Parietal lobe (tissue), 2 donors: ENCODE measurements around the genes TMEM229B and RAD51B.

DNA sequence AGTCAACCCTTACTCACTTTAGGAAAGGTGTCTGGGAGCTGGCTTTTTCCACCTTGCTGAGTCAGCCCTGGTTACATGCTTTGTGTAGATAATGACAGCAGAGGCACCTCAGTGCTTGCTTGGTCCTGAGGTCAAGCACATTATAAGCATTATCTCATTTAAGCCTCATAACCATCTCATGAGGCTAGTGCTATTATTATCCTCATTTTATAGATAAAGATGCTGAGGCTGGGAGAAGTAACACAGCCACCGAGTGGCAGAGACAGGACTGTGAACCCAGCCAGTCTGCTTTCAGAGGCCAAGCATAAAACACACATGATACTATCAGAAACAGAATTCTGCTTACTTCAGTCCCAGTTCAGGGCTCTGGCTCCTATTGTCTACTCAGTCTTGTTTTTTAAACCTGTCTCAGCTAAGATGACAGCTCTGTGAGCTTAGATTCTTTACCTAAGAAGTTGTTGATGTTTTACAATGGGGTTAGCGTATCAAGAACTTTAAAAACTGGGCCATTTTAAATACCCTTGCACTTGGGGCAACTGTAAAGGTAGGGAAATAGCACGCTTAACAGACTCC, 29.3 kb downstream of the MAX start:
- RAMPAGE, long total RNA, result no peak

DNA sequence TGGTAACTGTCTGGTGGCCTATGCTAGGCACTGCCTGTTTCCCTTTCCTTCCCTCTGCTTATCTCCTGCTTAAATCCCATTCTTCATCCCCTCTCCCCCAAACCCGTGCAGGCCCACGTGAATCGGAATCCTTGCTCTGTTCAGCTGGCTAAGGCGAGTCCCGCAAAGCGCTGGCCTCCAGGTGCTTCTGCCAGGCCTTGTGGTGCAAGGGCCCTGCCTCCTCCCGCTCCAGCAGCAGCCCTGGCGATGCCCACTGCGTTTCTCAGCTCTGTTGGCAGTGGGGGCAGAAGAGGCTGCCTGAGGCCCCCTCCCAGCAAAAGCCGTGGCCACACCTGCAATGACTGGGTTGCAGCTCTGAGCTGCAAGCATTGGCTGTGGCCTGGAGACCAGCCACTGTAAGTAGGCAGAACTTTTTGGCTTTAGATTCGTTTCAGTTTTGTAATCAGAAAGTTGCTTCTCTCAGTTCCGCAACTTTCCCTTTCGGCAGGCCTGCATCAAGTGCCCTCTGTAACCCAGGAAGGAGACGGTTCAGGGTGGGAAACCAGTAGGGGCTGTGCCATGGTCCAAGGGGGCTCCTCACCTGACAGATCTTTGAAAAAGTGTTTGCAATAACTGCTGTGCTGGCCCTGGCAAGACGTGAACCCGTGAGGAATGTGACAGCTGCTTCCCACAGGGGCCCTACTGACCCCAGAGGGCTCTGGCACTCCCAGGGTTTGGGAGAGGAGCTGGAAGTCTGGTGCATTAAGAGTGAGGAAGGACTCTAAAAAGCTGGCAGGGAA, 54.3 kb upstream of the MAX start:
- RAMPAGE, long total RNA, result no peak

GRCh38 chr14:65229524-65230597, 127.5 kb upstream of the MAX start:
- RAMPAGE, long total RNA, result no peak

DNA sequence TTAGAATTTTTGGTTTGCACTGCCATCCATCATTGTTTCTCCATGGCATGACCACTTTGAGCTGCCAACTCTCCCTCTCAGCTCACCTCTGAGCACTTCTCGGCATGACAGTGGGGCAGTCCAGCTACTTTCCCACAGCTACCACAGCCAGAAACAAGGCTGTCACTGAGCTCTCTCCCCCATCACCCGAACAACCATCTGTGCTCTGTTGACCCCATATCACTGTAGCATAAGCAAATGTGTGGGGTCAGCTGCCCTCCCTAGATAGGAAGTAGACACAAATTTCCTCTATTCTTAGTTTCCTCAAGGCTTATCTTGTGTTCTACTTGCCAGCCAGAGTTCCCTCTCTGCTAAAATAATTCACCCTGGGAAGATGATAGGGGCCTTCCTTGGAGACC, 82.6 kb upstream of the FUT8 start:
- RAMPAGE, long total RNA, result no peak

DNA sequence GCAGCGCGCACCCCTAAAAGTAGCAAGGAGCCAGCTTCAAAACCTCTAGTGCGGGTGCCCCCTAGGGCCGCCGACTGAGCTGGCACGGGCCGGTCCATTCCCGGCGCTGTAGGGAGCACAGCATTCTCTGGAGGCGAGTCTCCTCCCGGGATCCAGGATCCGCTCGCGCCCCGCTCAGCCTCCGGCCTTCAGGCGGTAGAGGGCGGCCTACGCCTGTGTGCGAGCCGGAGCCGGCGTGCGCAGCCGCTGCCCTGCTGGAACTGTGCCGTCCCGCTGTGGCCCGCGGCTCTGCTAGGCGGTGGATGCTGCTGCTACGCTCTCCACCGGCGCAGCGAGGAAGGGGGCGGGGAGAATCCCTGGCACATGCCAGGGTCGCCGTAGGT, 256 bp upstream of the FUT8 start:
- RAMPAGE, long total RNA, result no peak

DNA sequence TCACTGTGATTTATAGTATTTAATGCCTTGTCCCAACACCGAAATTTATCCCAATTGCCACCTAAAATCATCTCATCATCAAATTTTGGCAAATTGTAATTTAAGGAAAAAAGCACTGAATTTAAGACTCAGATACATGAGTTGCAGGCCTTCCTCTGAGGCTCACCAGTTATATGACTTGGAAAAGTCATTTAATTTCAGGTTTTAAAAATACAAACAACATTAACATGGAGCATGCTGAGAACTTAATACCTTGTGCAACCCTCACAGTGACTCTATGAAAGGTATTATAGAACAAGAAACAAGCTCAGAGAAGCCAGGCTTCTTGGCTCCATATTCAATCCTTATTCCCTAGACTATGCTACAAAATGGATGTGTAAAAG, 9.0 kb downstream of the CCDC196 start:
- RAMPAGE, long total RNA, result no peak

- RAMPAGE, long total RNA, result no peak
Observed at GRCh38 chr14:66587844-66588966, 80.3 kb downstream of the GPHN start.

GRCh38 chr14:67358802-67359274, 766 bp downstream of the ATP6V1D start:
- RAMPAGE, long total RNA, result no peak

DNA sequence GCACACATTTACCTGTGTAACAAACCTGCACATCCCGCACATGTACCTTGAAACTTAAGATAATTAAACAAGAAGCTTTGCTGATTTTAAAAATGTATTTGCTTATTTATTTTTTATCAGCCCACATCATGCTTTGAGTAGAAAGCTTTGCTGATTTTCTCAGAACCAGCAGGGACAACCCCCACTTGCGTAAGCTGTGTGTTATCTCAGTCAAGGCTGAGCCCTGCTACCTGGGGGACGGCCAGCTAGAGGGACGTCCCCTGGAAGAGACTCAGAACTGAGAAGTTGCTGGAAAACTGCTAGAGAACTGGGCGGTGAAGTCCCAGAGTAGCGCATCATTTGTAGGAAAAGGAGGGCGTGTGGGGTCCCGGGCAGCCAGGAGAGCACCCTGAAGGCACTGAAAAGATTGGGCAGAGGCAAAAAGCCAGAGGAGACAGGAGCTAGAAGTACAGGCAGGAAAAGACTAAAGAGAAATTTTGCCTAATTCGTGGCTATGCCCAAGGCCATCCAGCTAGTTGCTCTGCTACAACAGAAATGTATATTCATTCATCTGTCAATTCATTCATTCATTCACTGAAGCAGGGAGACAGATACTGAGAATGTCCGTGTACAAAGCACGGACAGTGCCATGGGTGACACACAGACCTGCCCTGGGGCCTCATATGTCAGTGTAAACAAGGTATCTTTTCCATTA, 4.3 kb upstream of the PLEK2 start:
- RAMPAGE, long total RNA, result no peak

DNA sequence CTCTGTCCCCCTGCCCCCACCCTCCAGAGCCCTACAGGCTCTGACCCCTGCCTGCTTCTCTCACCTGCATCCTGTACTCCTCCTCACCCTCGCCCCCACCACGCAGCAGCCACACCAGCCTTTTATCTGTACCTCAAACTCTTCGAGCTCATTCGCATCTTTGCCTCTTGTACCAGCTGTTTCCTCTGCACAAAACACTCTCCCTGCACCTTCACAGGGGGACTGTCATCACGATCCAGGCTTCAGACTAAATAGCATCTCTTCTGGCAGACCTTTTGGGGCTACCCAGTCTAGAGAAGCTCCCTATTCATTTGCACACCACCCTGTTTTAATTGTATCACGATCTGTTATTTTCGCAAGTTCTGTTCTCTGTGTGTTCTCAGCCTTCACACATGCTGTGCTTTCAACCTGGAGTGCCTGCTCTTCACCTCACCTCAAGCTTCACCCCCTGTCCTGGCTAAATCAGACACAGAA, 24.1 kb downstream of the TMEM229B start:
- RAMPAGE, long total RNA, result no peak

DNA sequence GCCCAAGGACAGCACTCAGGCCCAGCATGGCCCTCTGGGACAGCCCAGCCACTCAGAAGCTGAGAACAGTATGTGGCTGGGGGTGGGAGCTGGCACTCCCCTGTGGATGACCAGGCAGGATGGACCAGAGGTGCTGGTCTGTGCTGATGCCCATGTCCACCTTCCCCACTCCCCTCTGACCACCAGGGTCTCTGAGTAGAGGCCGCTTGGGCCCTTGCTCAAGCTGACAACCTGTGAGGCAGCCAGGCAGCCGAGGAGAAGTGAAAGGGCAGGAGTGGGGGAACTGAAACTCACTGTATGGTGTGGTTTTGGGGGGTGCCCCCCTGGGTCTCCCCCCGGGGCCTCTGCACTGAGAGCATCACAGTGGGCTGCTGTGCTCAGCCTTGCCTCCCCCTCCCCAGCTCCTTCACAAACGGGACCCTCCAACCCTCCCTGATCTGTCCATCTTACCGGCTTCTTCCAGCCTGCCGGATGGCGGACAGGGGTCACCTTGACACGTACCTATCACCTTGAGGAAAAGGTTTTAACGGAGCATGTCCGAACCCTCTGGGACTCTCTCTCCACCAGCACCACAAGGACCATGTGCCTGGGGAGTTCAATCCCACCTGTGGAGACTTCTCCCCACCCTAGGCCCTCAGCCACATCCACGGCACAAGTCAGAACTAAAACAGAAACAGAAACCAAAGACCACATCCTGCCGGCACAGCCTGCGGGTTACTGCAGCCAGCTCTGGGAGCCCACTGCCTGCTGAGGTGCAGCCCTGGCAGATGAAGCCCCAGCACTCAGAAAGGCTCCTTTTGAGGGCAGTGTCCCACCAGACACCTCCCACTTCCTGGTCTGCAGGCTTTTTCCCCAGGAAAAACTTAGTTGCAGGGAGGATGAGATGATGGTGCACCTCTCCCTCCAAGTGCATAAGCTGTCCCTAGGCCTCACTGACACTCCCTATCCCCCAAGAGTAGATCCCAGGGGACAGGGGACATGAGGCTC, at the start of gene TMEM229B:
Gene TMEM229B (minus strand): TSS at position 664 of the 987 bp plus-strand sequence.
- RAMPAGE, long total RNA, result no peak

- RAMPAGE, long total RNA, result no peak
Observed at GRCh38 chr14:67645177-67645756, 25.5 kb downstream of the ARG2 start.

DNA sequence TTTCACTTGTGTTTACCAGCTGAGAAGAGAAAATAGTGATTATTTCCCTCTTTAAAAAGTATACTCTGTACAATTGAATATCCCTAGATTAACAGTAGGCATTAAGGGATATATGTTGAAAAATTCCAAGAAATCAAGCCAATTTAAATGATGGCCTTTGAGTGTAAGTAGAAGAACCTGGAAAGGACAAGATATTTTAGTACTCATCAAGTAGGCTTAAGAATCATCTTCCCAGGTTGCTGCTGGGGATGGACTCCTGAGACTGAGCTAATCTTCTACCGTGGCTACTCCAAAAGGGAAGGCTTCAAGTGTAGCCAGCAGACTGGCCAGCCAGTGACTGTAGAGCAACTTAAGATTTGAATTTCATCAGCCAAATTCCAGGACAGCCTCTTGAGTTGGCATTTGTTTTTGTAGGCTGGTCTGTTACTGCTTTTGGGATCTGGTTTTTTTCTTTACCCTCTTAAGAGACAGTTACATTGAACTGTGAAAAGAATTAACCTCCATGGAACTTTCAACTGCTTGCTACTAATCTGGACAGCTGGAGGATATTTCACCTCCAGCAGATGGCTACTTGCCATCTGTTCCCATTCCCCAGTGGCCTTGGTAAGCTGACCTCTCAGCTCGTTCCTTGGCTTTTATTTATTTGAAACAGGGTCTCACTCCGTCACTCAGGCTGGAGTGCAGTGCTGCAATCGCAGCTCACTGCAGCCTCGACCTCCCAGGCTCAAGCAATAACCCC, 20.8 kb downstream of the VTI1B start:
- RAMPAGE, long total RNA, result no peak

- RAMPAGE, long total RNA, result no peak
Observed at GRCh38 chr14:67674115-67674503, 323 bp downstream of the VTI1B start.

- RAMPAGE, long total RNA, result no peak
Observed at GRCh38 chr14:67692850-67693585, 2.5 kb downstream of the RDH11 start.

- RAMPAGE, long total RNA, result no peak
Observed at GRCh38 chr14:67694649-67695249, 815 bp downstream of the RDH11 start.

- RAMPAGE, long total RNA, result no peak
Observed at GRCh38 chr14:67819523-67820448, at the start of gene RAD51B. Gene RAD51B (plus strand): TSS chr14:67819779.

DNA sequence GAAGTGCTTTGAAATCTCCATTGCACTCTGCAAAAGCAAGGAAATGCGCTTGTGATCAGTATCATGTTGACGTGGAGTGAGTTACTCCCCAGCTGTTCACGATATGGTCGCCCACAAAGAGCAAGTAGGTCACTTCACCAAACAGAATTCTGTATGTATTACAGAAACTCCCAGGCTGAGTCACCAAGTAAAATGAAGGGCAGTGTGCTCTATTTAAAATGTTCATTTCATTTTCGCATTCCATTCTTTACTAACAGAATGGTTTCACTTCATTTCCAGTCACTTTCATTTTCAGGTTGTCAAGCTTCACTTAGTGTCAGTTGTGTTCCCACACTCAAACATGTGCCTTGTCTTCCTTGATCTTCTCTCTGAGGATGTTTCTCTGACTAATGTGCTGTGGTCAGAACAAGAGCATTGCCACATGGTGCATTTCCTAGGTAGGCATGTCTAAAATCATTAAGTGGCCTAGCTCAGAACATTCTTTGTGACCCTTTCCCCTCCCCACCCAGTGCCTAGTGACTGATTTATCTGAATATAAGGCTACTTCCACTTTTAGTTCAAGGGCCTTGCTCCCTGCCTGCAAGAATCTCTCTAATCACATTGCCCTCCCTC, 391.2 kb downstream of the RAD51B start:
- RAMPAGE, long total RNA, result no peak

GRCh38 chr14:68278955-68279379, 459.4 kb downstream of the RAD51B start:
- RAMPAGE, long total RNA, result no peak

DNA sequence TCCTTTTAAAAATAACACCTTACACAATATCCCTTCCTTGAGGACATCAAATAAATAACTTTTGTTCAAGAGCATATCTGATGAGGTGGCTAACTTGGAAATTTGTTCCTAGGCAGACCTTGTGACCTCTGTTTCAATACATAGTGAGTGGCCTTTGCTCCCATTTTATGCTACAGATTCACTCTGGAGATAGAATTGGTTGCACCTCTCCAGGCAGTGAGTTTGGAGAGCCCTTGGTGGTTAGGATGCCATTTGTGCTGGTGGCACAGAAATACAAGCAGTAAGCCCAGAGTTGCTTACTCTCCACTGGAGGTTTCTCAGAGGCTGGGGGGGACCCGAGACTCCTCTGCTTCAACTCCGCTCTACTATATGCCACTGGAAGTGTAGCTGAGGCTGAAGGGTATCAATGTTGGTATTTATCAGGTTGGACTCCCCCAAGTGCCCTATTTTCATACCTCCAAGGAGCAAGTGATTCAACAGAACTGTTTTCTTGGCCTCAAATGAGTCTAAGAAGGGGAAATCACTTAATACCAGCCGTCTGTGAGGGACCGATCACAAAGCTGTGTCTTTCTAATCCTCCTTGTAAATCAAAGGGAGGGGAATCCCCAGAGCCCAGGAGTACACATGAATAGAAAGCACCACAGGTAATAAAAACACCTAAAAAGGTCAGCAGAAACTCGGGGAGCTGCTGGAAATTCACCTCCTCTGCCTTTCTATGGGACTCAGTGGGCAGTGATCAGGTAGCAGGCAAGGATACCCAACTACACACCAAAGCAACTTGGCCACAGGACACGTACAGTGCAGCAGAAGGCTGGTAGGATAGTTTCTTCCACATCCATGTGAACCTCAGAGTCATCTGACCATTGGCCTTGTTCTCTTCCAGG, 463.2 kb downstream of the RAD51B start:
- RAMPAGE, long total RNA, result no peak